Measurements from ENCODE around the genes ZNF197 and ZNF35.

GRCh38 chr3:43418329-43419181, 132.2 kb downstream of the SNRK start:
- RRBS, 2 experiments = no CpG with 5 or more reads among the region's 7 CpGs

- RRBS, 2 experiments = no CpG with 5 or more reads among the region's 21 CpGs
Measured at GRCh38 chr3:43565685-43566174, 56.1 kb downstream of the ANO10 start.

DNA sequence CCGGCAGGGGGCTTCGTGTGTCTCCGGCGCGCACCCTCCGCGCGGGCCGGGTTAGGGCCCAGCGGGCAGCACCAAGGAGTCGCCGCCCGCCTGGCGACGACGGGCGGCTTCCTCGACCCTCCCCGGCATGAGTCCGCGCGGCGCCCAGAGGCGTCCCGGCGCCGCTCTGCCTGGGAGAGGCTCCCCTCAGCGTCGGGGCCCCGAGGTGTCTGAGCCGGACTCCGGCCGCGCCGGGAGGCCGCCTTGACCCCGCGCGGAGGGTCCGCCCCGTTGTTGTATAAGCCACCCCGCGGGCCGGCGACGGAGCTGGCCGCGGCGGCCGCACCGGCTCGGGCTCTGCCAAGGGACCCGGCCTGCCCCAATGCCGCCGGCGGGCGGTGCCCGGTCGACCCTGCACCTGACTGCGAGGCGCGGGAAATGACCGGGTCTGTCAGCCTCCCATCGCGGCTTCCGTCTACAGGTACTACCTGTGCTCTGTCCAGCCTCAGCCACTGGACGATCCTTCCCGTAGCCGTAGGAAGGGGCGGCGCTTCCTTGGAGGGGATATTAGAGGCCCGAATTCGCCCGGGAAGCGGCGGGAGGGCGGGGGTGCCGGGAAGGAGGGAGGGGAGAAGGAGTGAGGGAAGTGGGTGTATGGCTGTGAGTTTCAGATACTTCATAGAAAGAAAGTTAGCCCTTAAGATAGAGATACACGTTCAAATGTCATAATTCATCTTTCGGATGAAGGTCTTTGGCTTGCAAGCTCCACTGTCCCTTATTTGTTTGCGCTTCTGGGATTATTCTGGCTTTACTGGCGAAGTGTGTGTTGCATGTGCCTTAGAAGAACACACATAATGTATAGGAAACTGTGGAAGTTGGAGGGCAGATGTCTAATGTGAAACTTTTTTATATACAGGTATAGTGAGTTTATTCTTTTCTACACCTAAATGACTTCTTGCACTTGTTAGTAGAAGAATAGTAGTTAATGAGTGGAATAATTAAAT, 603 bp downstream of the ABHD5 start:
- RRBS, 2 experiments = 1 to 2% methylated on average over 26 of the region's 82 CpGs

DNA sequence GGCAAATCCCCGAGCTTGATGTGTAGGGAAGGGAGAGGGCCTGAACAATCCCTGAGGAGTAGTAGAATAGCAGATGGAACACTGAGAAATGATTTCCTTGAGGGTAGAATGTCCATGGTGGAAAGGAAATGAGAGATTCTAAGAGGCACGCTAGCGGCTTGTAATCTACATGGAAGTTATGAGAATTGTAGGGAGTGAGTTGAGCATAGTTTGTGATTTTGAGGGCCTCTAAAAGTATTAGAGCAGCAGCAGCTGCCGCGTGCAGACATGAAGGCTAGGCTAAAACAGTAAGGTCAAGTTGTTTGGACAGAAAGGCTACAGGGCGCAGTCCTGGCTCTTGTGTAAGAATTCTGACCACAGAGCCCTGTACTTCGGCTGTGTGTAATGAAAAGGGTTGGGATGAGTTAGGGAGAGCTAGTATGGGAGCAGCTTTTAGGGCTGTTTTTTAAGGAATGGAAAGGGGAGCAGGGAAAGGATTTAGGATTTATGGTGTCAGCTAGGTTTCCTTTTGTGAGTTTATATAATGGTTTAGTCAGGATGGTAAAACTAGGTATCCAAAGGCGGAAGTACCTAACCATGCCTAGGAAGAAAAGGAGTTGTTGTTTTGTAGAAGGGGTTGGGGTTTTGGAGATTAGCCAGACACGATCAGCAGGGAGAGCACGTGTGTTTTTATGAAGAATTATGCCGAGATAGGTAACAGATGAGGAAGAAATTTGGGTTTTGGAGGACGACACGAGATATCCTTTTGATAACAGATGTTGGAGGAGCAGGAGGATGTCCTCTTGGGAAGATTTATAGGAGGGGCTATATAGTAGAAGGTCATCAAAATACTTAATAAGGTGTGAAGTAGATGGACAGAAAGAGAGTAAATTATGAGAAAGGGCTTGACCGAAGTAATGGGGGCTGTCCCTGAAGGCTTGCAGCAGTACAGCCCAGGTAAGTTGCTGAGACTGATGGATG, 8.2 kb downstream of the TCAIM start:
- RRBS, 2 experiments = no CpG with 5 or more reads among the region's 14 CpGs

DNA sequence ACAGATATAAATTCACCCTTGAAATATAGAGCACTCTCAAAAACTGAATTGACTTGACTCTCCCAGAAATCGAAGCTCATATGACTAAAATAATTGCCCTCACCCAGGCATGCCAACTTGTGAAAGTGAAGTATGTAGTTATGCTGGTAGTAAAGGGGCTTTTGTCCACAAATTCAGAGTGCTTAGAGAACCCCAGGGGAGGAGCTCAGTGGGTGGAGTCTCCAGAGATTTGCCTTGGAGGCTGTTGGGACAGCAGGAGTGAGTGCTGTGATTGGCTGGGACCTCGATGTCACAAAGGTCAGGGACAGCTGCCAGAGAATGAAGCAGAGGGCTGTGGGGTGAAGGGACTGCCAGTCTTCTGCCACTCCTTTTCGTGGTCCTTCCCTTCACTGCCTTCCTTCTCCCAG, 49.8 kb downstream of the ZNF445 start:
- RRBS, 2 experiments = no CpG with 5 or more reads among the region's 3 CpGs

DNA sequence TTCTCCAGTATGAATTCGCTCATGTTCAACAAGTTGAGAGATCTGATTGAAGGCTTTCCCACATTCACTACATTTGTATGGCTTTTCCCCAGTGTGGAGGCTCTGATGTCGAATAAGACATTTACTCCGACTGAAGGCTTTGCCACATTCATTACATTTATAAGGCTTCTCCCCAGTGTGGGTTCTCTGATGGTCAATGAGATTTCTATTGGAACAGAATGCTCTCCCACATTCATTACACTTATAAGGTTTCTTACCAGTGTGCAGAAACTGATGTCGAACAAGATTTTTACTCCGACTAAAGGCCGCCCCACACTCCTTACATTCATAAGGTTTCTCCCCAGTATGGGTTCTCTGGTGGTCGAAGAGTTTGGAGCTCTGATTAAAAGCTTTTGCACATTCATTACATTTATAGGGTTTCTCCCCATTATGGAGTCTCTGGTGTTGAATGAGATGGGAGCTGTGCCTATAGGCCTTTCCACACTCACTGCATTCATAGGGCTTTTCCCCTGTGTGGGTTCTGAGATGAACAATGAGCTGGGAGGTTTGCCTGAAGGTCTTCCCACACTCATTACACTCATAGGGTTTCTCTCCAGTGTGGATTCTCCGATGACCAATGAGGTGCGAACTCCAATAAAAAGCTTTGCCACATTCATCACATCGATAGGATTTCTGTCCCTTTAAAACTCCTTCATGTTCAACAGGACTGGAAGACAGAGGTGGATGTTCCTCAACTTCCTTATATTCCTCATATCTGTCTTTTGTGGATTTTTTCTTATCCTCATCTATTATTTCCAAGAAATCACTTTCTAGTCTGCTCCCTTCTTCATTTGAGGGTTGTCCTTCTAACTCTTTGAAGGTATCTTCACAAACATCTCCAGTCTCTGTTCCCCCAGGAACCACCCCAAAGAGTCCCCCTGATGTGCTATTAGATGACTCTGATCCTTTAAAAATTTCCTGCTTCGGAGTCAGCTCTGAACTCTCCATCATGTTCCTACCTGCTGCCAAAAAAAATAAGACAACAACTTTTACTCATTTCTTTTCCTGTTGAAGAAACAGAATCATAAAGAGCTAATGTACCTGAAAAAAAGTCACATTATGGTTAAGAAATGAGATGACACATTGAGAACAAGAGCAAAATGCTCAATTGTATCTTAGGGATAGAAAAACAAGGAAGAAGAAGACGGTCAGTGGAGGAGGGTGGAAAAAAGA, 22.6 kb upstream of the ZNF445 start:
- RRBS, 2 experiments = no CpG with 5 or more reads among the region's 12 CpGs

DNA sequence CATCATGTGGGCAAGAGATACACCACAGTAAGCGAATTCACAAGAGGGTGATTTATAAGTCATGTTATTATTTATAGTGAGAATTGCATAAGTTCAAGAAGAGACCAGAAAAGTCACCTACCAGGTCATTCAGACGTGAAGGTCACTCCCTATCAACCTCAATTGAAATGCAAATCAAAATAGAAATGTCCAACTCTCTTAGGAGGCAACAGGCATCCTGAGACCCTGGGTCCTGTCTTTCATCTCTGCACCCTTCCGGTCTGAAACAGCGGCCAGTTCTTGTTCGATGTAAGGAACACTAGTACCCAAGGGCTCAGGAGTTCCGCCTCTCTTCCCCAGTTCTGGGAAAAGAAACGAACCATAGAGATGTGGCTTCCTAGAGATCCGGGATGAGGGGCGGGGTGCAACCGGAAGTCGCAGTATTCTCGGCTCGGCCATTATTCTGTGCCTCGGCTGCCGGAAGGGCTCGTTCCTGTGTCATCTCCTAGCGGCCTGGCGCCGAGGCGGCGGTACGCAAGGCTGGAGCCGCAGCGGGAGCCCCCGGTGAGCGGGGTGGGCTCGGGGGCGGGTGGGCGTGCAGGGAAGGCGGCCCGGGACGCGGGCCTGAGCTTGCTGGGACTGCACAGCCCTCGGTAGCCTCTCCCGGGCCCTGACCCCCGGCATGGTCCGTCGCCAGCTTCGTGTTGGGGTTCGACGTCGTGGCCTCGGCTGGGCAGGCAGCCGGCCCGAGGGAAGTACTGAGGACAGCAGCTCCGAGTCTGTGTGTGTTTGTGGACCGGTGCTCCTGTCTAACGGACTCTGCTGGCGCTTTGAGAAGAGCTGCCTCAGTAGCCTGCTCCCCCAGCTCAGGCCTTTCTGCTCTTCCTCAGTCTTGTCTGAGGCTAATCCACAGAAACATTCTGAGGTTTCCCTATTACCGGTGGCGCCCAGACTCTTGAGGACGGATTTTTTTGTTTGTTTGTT, at the start of gene ZNF197:
ZNF197 (plus strand) TSS at position 436 of the 963 bp plus-strand sequence.
- RRBS, 2 experiments = 1 to 2% methylated on average over 31 to 35 of the region's 52 CpGs

- RRBS, 2 experiments = 1 to 3% methylated on average over 6 of the region's 45 CpGs
Measured at GRCh38 chr3:44648045-44649360, at the start of gene ZNF35. Gene ZNF35 (plus strand): TSS chr3:44648732.

- RRBS, 2 experiments = no CpG with 5 or more reads among the region's 8 CpGs
Measured at GRCh38 chr3:44883911-44884590, 9.6 kb downstream of the TGM4 start.

- RRBS, 2 experiments = no CpG with 5 or more reads among the region's 6 CpGs
Measured at GRCh38 chr3:44974392-44975001, 1.5 kb downstream of the ZDHHC3 start.

GRCh38 chr3:45140306-45140807, 5.8 kb downstream of the CDCP1 start:
- RRBS, 2 experiments = no CpG with 5 or more reads among the region's 7 CpGs

GRCh38 chr3:45182967-45183720, 37.0 kb upstream of the CDCP1 start:
- RRBS, 2 experiments = no CpG with 5 or more reads among the region's 7 CpGs

- RRBS, 2 experiments = no CpG with 5 or more reads among the region's 8 CpGs
Measured at GRCh38 chr3:45199879-45200530, 26.1 kb downstream of the TMEM158 start.

DNA sequence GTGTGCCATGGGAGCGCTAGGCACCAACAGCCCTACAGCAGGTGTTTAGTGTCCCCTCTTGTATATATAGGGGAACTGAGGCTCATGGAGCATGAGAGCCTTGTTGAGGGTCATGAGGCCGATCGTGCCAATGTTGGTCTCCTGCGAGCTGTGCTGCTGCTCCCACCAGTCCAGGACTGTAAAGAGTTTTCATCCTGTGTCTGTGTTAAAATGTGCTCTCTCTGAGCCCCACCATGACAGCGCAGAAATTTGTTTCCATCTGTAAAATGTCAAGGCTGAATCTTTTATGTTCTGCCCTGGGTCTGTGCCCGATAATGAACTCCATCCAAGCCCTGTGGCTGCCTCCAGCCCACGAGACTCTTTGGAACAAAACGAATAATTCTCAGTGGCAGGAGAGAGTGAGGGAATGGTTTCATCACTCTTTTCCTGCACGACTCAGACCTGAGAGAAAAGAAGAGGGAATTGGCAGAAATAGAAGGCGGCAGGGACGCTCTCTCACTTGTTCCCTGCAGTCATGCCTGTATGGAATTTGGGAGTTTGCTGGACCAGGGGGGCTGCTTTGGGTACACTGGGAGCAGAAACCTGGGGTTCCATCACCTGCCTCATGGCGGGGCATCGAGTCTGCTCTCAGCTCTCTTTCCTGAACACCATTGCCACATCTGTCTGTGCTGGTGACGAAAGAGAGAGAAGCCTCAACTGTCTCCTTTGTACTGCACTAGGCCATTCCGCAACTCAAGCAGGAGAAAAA, 14.3 kb downstream of the TMEM158 start:
- RRBS, 2 experiments = no CpG with 5 or more reads among the region's 15 CpGs

DNA sequence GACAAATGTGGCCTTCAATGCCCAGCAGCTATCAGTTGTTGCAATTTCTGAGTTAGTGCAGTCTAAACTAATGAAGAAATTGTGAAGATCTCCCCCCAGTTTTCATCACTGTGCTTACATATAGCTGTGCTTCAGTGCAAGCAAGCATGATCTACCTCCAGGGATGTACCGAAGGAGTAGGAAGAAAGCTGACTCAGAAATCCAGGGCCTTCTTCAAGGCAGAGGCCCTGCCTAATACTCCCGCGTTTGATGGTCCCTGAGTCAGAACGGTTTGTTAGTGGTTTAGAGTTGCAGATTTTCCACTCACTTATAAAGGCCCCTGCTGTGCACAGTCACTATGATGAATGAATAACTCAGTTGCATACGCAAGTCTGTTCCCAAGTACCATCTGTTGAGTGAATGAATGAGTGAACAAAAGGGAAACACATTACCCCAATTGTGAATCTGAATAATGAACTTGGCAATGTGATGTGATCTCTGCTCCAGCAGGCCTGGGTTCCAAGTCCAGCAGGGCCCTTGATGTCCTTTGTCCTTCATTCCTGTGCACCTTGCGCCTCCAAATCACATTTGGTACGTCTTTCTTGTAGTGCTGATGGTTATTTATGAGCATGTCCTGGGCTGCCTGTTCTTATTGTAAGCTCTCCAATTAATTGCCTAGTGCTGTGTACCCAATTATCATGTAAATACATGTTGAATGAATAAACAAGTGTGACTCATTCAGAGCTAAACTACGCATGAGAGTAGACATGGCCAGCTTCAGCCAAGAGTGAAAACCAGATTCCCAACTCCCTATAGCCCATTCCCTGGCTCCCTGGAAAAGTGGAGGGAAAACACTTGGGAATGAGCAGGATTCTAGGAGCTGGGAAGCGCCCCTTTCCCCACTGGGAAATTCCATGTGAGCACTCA, 85.4 kb upstream of the LIMD1 start:
- RRBS, 2 experiments = no CpG with 5 or more reads among the region's 9 CpGs

DNA sequence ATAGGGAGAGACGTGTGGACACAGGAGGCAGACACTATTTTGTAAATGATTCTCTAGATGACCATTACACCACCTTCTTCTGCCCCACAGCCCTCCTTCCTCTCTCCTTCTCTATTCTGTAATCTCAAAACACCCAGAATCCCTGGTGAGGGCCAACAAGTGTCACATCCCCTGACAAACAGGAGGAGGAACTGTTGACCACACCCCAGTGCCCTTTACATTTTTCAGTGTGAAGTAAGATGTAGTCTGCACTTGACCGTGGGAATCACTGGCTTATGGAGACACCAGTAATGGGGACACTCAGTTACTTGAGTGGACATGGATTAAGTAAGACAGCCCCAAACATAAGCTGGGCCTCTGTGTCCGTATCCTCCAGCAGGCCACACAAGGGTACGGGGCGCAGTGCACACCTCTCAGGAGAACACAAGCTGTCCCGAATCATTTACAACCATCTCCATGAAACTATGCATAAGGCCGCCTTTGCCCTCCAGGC, 28.4 kb upstream of the LIMD1 start:
- RRBS, 2 experiments = no CpG with 5 or more reads among the region's 7 CpGs

DNA sequence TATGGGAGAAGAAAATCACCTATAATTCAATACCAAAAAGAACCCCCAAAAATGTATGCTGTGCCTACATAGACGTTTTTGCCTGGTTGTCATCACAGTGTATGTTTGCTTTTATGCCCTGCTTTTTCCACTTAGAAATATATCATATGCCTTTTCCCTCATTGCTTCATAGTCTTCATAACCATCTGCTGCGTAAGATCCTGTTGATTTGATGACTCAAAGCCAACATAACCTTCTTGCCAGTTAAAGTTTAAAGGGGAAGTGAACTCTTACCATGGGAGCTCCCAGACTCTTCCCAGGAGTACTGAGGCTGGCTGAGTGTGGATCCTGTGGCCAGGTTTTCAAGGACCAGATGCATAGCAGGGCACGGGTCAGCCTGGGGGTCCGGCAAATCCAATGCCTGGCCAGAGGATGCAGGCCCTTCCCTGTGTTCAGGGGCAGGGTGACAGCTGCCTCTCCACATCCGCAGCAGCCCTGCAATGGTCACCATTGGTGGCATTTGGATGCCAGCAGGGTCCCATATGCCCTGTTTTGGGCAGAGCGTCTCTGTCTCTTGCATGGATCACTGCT, 42.0 kb upstream of the SACM1L start:
- RRBS, 2 experiments = no CpG with 5 or more reads among the region's 6 CpGs

GRCh38 chr3:45689654-45690175, 519 bp downstream of the SACM1L start:
- RRBS, 2 experiments = 2% methylated on average over 10 of the region's 24 CpGs

GRCh38 chr3:45791589-45792054, 4.7 kb downstream of the SLC6A20 start:
- RRBS, 2 experiments = no CpG with 5 or more reads among the region's 3 CpGs

GRCh38 chr3:45869949-45870455, 16.3 kb upstream of the CCR9 start:
- RRBS, 2 experiments = no CpG with 5 or more reads among the region's 5 CpGs